ENCODE results near the genes CD300LG, TMEM101, SLC4A1, SLC25A39 and DBF4B.

DNA sequence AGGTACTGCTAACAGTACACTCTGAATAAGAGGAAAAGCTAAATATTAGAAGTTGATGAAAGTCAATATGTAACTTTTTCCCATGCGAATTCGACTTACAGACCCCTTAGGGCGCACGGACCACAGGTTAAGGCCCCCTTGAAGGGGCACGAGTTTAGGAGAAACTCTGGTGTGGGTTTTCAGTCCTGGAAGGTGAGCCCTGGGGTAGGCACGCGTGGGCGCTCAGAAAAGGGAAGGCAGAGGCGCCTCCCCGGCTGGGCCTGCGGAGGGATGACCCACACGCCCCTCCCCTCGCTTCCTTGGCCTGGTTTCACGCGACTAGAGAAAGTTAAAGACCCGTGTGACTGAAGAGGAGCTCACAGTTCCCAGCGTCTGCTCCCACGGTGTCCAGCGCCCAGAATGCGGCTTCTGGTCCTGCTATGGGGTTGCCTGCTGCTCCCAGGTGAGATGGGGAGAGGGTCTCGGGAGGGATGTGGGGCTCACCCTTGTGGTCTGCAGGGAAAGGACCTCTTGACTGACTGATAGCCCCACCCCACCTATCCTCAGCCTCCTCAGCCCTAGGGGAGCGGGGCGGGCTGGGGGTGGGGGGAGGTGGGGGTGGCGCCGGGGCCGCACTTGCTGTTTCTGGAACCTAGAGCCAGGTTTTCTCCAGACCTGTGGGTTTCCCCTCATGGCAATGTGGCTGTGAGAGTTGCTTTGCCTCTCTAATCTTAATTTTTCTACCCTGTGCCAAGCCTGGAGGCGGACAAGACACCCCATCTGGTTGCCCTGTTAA, at the start of gene CD300LG:
Gene CD300LG (plus strand): TSS at position 359 of the 775 bp plus-strand sequence.
- PRO-cap, result no peak

GRCh38 chr17:44014170-44015526, at the start of gene TMEM101:
TMEM101 (minus strand) TSS chr17:44014963.
- PRO-cap, result unidirectional peak, minus-strand start at chr17:44014911

DNA sequence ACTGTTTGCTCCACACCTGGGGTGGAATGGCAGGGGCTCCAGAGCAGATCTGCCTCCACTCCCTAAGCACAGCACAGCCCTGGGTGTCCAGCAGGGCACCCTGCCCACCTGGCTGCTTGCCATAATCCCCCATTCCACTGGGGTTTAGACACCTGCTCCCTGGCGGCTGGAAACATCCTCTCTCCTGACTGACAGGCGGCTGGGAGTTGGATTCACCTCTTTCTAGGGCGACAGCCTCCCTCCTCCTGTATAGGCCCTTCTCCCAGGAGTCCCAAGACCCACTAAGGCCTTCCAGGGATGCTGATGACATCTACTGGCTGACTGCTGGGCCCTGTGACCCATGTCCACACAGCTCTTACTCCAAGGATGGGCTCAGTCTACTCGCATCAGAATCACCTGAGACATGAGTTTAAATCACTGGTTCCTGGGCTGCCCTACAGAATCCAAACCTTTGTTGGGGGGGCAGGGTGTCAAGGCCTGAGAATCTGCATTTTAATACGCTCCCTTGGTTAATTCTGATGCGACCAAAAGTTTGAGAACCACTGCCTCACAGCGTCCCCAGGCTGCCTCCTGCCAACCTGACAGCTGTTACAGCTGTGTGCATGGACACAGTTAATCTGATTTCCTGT, 17.8 kb downstream of the HDAC5 start:
- PRO-cap, result no peak

DNA sequence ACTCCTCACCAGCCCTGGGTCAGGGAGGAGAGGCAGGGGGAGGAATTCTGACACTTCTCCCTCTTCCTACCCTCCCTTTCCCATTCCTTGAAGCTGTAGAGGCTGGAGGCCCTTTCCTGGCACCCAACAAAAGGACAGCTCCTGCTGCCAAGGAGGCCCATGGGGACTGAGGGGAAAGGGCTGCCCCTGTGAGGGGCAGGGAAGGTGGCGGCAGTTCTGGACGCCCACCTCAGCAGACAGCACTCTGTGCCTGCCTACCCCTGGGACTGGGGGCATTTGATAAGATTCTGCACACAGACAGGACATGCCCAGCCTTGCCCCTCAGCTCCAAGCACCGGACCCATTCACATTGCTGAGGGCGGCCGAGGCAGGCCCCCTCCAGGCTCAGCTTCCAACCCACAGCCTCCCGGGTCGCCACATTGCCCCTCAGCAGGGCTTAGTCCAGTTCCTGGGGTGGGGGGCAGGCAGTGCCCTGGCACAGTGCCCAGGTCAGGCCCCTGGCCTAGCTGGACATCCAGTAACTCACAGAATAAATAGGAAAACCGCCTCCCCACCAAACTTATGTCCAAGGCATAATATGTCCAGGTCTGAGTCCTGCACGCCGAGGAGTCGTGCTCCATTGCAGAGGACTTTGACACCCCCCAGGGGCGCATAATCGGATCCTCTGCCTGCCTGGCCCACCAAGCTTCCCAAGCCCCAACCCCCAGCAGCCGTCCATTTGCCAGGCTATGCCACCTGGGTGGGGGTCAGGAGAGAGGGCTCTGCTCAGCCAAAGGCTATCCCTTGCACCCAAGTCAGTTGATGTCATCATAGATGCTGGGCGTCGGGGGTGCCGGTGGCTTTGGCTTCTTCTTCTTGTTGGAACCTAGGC, 6.0 kb downstream of the ATXN7L3 start:
- PRO-cap, result no peak

GRCh38 chr17:44197878-44198201, 1.8 kb downstream of the ATXN7L3 start:
- PRO-cap, result no peak

DNA sequence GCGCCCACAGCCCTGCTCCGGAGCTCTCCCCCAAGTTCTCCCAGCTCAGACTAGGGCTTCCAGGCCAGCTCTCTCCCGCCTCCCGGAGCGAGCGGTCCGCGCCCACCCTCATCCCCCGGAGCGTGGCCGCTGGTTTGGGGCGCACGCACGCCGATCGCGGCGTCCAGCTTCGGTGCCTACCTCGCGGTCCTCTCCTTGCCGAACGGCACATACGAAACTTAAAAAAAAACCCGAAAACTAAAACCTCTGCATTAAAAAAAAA, 742 bp upstream of the UBTF start:
- PRO-cap, result no peak

DNA sequence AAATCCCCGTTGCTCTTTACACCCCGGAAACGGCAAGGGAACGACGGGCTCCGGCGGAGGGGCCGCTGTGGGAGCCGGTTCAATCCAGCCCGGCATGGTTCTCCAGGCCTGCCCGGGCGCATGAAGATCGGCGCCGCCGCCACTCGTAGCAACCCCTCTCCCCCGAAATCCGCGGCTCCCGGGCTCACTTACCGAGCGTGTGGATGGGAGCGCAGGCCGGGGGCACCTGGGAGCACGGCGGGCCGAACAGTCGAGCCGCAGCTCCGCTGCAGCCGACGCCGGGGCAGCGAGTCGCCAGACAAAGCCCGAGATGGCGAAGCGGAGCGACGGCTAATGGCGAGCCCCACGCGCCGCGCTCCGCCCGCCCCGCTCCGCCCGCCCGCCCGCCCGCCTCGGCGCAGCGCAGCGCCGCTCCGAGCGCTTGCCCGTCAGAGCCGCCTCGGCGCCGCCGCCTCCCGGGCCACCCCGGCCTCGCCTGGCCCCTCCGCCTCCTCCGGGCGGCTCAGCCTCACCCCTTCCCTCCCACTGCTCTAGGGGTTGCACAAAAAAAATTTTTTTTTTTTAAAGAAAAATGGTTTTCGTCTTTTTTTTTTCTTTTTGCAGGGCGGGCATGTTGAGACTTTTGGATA, 1.2 kb upstream of the UBTF start:
- PRO-cap, result unidirectional peak, minus-strand start at position 477 of the sequence

DNA sequence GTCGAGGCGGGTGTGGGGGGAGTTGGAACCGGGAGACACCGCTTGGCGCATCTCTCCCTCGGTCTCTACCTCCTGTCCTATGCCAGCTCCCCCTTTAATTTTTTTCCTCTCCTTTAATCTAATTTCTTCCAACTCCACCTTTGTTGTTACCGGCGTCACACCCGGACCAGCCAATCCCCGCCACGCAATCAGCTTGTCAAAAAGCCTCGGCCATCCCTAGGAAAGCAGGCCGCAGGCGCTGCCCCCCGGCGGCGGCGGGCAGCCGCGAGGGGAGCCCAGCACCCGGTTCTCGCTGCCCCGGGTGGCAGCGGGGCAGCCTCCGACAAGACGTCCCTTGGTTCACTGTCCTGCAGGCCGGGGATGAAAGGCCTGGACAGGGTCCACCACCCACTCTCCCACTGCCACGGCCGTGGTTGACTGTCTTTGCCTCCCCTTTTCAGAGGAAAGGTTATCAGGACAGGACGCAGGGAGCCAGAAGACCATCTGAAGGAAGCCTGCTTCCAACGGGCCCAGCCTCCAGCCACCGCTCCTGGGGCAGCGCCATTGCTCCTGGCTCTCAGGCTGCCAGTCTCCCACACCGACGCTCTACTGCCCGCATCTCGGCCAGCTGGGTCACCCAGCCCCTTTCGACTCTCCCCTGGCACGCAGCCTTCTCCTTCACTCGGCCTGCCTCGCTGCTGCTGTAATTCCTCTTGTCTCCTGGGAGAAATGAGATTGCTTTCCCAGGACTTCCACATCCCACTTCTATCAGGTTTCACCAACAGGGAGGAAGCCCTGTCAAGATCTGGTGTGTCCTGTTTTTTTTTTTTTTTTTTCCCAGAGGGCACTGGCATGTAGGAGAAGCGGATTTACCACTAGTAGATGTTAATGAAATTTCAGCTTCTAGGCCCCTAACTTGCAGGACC, 2.8 kb upstream of the UBTF start:
- PRO-cap, result no peak

- PRO-cap, result no peak
Observed at GRCh38 chr17:44268043-44268514, at the start of gene SLC4A1. SLC4A1 (minus strand) TSS chr17:44268135.

DNA sequence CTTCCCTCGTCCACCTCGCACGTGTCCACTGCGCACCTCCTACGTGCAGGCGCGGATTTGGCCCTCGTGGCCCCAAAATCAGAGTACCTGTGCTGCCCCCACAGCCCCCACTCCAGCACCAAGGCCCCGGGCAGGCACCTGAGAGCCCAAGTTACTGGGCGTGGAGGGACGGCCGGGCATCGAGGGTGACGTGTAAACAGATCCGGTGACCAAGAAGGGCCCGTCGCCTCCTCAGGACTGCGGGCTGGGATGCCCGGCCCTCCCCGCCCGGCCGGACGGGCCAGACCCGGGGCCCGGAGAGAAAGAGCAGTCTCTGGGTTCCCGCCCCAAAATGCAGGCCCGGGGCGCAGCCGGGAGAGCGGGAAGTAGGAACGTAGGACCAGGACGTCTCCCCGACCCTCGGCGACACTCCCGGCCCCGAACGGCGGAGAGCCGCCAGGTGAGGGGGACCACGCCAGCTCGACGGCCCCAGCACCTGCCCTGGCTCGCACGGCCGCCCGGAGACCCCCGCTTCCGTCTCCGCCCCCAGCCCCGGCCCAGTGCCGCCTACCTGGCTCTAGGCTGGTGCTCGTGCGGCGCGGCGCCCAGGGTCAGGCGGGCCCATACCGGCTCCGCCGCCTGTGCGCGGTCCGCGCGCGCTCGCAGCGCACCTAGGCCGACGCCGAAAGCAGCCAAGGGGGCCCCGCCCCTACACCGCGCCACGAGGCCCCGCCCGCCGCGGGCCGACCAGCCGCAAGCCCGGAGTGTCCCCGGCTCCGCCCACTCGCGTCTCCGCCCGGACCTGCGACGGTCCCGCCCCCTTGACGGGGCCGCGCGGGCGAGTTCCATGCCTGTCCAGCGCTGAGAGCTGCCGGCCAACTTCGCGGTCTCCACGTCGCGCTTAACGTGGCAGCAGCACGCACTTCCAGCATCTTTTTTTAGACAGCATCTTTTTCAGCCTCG, at the start of gene SLC25A39:
Gene SLC25A39 (minus strand): TSS at position 663 of the 942 bp plus-strand sequence.
- PRO-cap, result no peak

- PRO-cap, result no peak
Observed at GRCh38 chr17:44397882-44398956, 8.8 kb upstream of the ITGA2B start.

GRCh38 chr17:44398957-44399347, 9.5 kb upstream of the ITGA2B start:
- PRO-cap, result no peak

- PRO-cap, result no peak
Observed at GRCh38 chr17:44436448-44436746, 46.9 kb upstream of the ITGA2B start.

GRCh38 chr17:44438634-44439009, 49.2 kb upstream of the ITGA2B start:
- PRO-cap, result no peak

DNA sequence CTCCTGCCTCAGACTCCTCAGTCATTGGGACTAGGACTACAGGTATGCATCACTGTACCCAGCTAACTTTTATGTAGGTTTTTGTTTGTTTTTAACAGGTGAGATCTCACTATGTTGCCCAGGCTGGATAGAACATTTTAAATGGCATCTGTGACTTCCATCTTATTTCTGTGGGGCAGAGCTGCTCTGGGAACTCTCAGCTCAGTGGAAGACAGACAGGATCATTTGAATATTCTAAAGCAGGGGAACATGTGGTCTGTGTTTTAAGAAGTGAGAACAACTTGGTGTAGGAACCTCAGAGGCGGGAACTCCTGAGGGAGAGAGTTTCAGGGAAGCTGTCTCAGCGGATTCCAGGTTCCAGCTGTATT, 21.4 kb upstream of the FZD2 start:
- PRO-cap, result no peak

GRCh38 chr17:44542366-44542725, 14.9 kb upstream of the FZD2 start:
- PRO-cap, result no peak

DNA sequence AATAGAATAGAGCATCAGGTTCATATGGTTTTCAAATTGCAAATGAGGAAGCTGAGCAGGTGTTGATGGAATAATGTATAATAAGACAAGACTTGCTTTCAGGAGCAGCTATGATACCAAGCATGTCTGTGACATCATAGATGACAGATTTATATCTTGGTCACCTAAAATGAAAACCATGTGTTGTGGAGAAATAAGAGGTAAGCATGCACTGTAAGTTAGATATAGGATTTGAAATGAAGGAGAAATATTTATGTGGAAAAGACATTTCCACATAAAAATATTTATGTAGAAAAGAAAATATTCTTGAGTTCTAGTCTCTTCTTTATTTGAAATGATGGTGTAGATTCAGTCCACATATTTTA, 8.7 kb downstream of the MEIOC start:
- PRO-cap, result no peak

DNA sequence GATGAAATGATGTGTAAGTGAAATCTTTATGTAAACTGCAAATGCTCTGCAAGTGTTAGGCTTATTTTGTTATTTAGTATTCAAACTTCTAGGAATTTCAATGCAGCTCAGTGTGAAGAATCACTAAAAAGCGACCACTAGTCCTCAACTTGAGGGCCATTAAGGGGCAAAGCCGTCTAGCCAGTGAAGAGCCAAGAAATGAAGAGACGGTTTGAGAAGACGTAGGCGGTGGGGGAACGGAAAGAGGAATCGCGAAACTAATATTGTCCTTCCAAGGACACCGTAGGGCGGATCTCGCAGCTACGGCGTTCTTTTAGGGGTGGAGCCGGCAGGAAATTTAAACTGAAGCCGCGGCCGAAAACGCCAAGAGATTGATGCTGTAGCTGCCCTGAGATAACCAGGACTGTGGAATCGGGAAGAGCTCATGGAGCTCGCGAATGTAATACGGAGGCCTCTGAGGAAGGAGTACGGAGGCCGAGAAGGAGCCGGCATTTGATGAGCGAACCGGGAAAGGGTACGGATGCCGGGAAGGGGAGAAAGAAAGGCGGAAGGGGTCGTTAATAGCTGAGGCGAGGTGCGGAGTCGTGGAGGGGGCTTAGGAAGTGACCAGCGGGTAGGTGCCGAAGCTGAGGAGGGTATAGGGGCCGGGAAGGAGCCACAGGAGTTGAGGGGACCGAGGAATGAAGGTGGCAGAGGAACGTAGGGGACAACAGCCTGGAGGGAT, at the start of gene DBF4B:
Gene DBF4B (plus strand): TSS at position 340 of the 724 bp plus-strand sequence.
- PRO-cap, result no peak

DNA sequence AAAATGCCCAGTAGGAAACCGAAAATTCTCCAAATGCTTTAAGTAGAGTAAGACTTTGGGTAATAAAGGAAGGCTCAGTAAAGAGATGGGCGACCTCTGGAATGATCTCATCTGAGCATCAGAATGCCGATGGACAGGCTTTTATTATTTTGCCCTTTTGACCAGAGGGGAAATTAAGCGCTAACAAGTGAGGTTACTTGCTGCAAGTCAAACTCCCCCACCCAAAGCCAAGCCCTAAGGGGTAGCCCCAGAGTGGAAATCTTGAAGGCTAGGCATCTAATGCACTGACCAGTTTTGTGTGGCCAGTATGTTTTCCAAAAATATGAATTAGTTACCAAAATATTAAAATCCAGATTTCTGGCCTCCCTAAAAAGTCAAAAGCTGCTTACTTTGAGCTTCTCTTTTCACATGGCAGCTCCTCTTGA, 877 bp upstream of the GJC1 start:
- PRO-cap, result no peak

DNA sequence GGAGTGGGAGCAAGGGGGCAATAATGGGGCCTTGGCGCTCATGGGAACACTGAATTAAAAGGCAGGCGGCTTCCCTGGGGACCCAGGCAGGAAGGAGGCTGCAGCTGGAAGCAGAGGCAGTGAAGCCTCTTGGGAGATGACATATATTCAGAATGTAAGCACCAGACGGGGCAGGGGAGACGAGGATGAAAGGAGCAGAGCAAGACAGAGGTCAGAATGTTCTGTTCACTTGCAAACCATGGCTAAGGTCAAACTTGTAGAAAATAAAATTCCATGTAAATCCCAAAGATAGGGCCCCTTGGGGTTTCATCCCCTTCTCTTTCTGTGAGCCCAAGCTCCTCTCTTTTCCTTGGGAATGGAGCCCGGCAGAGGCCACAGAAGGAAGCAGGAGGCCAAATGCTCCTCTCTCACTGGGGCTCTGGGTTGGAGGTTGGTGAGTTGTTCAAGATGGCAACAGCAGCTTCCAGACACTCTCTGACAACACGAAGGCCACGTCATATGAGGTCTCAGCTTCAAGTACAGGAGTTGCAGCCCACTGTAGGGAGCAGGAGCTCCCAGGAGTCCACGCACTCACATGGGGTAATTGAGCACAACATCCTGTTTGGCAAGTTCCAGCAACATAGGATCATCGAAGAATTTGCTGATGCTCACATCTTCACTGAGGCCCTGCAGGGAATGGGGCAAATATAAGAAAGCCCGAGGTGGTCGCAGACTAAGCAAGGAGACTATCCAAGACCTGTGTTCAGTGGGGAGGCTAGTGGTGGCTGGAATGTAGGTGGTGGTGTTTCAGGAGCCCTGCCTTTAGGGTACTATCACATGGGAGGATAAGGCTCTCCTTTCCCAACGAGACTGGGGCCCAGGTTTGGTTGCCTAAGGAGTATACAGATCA, 3.3 kb downstream of the HIGD1B start:
- PRO-cap, result no peak